HT1080 (cell line): ENCODE results near the gene PLXNA2.

DNA sequence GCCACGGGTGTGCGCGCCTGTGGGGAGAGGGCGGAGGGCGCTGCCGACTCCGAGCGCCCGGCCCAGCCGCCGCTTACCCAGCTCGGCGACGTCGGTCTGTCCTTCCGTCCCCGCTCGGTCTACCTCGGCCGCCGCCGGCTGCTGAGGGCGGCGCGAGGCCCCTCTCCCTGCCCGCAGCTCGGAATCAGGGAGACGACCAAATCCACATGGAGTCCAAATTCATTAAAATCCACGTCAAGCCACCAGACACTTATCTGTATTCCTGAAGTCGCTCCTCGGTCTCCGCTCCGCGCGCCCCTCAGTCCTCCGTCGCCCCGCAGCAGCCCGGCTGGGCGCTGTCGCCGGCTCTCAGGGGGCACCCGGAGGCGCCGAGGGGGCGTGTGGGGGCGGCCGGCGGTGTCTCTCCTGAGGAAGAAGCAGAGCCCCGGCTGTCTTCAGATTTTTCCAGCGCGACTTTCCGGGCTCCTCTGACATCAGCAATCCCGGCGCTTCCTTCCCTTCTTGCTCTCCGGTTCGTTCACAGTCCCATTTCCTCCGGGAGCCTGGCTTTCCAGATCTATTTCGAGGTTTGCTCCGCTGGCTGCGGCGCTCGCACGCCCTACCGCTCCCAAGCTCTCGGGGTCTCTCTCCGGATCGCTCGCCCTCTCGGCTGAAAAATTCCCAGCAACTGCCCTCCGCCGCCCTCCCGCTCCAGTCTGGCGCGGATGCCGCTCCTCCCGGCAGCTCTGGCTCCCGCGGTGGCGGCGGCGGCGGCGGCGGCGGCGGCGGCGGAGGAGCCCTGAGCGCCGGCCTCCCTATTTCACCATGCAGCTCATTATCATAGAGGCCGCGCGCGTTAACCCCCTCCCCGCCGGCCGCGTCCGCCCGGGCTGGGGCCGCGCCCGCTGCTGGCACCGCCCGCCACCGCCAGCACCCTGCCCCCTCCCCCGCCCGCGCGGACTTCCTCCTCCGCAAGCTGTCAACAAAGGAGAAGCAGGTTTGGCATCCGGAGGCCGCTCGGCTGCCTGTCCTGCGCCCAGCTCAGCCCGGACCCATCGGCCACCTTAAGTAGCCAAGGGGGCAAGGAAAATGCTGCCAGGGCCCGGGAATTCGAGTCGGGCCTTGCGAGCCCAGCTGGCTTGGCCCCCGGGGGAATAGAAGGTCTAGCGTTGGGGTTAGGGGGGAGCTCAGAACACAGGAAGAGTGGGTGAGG, at the start of gene PLXNA2:
PLXNA2 (minus strand) TSS at position 819 of the 1,192 bp plus-strand sequence.
RAMPAGE:
- cytosol, long total RNA = no peak
- long total RNA = no peak
- nucleus, long total RNA = no peak

DNA sequence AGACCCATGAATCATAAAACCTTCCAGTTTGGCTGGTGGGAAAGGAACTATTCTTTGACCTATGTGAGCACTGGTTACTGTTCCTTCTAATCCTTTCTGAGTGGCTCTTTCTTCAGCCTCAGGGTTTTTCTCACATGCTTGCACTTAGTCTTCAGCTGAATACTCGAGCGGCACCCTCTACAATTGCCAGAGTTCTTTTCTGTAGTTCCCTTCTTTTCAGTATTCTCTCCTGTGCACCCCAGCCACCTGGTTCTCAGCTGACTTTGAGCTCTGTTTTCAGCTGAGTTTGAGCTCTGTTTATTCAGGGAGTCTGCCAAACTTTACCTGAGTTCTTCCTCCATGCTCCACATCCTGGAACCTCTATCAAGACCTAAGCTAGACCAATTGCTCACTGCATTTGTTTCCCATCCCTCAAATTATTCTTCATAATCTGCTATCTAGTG, 253.9 kb upstream of the PLXNA2 start:
RAMPAGE:
- cytosol, long total RNA = no peak
- long total RNA = no peak
- nucleus, long total RNA = no peak

RAMPAGE:
- cytosol, long total RNA = no peak
- long total RNA = no peak
- nucleus, long total RNA = no peak
These were observed 7.5 kb upstream of the C1orf74 start for GRCh38 chr1:209791772-209792277.

DNA sequence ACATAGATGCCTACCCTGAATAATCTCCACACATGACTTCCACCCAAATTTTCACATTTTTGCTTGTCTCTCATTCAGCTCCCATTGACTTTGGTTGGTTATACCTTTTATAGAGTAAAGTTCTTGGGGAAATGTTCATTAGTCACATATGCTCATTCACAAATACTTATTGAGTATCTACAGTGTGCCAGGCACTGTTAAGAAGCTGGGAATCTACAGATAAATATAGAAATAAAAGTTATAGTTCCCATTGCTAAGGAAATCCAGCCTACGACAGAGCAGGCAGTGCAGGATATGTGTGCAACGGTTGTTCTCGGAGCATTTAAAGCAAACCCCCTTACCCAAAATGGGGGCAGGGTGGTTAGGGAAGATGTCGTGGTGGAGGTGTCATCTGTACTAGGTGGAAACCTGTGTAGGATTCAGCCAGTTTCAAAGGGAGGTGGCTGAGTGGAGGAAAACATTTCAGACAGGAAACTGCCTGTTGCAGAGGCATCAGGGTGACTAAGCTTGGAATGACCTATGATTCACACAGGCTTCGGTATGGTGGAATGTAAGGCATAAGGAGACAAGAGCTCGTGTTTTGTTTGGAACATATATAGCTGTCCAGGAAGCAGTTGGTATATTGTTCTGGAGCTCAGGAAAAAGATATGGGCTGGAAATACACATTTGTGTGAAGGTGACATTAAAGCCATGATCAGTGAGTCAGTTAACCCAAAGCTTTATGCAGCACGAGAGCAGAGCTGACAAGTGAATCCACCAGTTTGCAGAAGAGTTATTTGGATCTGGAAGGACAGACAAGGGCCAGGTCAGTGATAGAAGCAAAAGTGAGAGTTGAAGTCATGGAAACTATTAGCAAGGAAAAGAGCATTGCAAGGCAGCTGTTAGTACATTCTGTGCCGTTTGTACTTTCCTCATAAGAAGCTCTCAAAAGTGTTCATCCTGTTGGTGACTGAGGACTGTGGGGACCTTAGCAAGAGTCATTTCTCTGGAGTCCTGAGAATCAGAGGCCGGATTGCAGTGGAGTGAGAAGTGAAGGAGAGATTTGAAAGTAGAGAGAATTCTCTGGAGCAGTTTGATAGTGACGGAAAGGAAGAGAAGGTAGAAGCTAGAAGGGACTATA, 12.1 kb downstream of the UTP25 start:
RAMPAGE:
- cytosol, long total RNA = no peak
- long total RNA = no peak
- nucleus, long total RNA = no peak

GRCh38 chr1:209938328-209938931, 413 bp downstream of the SYT14 start:
RAMPAGE:
- cytosol, long total RNA = no peak
- long total RNA = no peak
- nucleus, long total RNA = no peak

DNA sequence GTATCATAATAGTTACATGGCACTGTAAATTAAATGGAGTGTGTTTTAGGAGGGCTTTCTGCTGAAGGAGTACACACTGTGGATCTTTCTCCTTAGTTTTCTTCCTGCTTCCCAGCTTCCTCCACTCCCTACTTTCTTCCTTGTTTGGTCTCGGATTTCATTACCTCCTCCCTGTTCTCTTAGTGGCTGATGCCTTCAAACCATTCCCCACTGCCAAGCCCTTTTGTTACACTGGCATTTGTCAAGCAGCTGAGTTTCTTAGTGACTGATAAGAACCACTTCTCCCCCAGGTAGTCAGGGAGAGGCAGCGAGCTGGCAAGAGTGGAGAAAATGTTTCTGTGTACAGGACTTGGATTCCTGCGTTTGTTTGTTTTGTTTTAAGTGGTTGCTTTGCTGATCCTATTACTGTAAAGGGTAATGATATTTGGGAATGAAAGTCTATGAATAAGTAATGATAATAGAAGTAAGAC, 10.3 kb upstream of the SERTAD4 start:
RAMPAGE:
- cytosol, long total RNA = no peak
- long total RNA = no peak
- nucleus, long total RNA = no peak

DNA sequence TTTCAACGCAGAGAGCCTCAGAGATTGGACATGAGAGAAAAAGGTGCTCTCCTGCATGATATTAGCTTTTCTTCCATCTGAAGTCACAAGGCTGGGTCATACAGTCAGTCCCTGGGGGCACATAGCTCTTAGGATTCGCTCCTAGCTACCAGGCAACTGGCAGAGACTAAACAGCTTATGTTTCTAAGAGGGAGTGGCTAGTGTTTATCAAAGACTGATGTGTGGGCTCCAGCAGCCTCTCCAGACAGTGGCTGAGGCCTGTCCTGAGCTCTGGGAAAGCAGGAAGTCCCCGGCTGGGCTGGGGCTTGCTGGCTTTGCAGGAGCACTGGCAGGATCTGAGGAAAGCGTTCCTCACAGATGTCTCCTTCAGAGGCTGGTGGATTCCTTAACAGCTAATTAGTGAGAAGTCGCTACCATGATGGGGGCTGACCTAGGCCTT, 33.7 kb upstream of the HHAT start:
RAMPAGE:
- cytosol, long total RNA = no peak
- long total RNA = no peak
- nucleus, long total RNA = no peak

DNA sequence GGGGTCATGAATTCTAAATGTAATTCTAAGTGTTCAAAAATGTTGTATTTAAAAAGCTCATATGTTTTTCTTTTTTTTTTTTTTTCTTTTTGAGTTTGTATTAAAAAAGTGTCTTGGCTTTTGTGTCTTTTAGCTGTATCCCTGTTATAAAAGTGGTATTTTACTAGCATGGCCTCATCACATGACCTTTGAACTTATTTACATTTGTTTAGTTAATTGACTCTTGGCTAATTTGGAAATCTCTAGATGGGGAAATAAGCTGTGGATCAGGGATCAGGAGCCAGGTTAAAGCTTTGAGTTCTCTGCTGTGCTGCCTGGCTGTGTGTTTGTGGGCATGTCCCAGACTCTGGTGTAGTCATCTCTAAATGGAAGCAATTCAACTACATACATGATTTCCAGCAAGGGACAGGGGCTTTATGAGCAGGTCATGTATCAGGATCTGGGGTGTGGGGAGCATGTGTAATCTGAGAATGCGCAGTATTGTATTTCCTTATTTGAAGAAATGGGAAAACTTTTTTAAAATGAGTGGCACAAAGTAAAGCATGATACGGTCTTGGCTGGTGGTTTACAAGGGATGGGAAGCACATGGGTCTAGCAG, 56.6 kb downstream of the HHAT start:
RAMPAGE:
- cytosol, long total RNA = no peak
- long total RNA = no peak
- nucleus, long total RNA = no peak

DNA sequence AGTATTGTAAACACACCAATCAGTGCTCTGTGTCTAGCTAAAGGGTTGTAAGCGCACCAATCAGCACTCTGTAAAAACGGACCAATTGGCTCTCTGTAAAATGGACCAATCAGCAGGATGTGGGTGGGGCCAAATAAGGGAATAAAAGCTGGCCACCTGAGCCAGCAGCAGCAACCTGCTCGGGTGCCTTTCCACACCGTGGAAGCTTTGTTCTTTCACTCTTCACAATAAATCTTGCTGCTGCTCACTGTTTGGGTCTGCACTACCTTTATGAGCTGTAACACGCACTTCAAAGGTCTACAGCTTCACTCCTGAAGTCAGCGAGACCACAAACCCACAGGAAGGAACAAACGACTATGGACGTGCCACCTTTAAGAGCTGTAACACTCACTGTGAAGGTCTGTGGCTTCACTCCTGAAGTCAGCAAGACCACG, 30.2 kb upstream of the RCOR3 start:
RAMPAGE:
- cytosol, long total RNA = no peak
- long total RNA = no peak
- nucleus, long total RNA = no peak

DNA sequence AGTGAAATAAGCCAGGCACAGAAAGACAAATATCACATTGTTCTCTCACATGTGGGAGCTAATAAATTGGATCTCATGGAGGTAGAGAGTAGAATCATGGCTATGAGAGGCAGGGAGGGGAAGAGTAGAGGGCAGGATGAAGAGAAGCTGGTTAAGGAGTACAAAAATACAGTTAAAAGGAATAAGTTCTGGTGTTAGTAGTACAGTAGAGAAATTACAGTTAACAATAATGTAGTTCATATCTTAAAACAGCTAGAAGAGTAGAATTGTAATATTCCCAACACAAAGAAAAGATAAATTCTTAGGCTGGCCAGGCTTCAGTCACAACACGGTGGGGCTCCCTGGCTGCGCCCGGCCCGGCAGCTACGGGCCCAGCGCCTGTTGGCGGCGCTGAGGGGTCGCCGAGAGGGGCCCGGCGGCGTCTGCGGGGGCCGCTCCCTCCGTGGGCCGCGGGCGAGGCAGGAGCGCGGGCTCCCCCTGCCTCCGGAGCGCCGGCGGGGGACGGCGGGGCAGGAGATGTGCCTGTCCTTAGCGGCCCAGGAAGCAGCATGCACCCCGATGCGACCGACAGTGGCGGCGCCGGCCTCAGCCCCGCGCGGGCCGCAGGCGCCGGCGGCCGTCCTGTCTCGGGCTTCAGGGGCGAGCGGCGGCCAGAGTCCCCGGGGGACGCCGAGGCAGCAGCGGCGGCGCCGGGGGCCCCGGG, 75.8 kb downstream of the RD3 start:
RAMPAGE:
- cytosol, long total RNA = no peak
- long total RNA = no peak
- nucleus, long total RNA = no peak

DNA sequence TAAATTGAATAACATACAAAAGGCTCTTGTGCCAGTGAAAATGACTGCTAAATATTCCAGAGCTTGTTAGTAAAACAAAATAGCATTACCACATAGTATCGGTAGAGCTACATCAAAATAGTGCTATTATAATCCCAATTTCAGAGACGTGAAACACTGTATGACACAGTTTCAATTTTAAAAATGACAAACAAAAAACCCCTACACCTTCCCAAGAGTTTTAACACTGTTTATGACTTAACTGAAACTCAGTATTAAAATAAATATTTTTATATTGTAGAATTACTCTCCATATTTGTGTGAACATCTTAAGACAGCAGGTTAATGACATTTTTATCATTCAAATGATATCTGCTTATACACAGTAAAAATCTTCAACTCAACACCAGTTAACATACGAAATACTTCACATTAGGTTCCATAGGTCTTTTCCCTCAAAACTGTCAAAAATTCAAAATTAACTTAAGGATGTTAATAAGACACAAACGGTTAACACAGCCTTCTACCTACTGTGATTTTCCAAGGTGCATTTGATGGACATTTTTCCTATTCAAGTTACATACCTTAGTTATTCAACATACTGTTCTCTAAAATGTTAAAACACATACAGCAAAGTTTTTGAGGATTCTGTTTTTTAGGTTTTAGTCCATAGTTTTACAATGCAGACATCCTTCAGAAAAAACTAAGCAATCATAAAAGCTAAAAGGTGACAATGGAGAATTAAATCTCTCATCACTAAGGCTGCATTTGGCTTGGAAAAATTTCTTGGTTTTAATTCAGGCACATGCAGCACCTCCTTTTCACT, 6.7 kb downstream of the SLC30A1 start:
RAMPAGE:
- cytosol, long total RNA = no peak
- long total RNA = no peak
- nucleus, long total RNA = no peak

RAMPAGE:
- cytosol, long total RNA = no peak
- long total RNA = no peak
- nucleus, long total RNA = no peak
These were observed 27.5 kb upstream of the SLC30A1 start for GRCh38 chr1:211606458-211606805.

DNA sequence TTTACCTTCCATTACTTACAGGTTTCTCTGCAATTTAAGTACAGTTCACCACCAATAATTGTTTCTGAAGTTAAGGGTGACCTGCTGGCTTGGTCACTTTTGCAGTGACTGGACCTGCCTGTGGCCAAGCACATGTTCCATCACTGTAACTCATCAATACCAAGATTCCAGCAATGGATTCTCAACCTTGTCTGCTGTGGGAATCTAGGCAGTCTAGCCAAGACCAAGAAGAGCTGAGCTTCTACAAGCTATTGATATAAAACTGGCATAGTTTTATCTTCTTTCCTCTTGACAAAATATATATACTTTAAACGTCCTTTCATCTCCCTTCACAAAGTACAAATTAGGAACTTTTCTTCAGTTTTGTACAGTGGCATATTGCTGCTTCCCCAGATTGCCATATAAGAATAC, 71.4 kb upstream of the NEK2 start:
RAMPAGE:
- cytosol, long total RNA = no peak
- long total RNA = no peak
- nucleus, long total RNA = no peak

DNA sequence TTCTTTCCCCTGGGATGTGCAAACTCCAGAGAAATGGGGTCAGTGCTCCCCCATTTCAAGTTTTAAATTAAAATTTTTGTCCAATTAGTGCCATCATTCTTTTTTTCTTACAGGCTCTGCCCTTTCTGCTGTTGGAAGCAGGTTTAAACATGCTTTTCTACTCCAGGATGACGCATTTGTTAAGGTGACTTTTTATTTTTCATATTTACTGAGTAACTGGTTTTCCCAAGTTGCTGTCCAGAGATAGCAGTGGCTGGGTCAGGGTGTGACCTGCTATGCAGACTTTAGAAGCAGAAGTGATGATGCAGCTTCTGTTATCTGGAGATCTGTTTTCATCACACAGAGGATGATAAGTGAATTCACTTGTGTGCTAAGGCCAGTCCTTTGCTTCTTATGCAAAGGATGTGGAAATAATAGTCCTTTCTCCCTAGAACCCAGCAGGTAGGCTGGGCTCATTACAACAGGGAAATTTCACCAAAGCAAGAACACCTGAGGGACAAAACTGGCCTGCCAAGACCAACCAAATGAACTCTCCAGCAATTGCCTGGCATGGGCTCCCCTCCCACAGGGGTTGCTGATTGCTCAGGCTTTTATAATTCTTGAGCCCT, 97.7 kb upstream of the LPGAT1 start:
RAMPAGE:
- cytosol, long total RNA = no peak
- long total RNA = no peak
- nucleus, long total RNA = no peak

DNA sequence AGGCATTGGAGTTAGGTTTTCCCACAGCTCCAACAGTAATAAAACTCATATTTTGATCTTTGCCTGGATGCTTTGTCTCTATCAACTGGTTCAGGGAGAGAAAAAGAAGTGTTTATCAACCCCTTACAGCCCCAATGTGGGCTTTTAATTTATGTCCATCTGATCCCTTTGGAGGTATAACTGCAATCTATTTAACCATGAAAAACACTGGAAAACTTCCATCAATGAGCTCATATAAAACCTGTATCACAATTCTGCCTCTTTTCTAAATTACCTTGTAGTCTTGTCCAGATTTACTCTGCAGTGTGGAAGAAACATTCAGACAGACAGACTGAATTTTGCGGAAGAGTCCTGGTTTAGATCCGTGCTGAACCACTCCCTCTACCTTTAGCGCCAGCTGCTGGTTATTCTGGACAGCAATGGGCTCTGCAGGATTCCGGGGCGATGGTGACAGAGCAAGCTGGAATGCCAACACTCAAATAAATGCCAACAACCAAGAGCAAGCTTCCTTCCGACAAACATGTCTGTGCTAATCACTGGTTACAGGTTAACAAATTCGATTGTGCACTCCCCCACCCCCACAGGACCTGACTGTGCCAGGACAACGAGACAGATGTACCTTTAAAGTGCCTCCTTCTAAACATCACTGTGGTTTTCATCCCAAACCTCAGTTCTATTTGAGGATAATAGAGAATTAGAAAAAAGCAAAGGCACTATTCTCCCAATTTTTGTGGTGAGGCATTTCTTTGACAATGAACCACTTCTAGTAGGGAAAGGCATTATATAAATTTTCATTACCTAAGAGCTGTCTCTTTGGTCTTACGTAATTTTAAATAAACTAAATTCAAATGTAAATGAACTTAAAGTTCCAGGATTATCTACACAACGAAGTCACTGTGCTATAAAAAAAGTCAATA, 90.6 kb downstream of the INTS7 start:
RAMPAGE:
- cytosol, long total RNA = no peak
- long total RNA = no peak
- nucleus, long total RNA = no peak

DNA sequence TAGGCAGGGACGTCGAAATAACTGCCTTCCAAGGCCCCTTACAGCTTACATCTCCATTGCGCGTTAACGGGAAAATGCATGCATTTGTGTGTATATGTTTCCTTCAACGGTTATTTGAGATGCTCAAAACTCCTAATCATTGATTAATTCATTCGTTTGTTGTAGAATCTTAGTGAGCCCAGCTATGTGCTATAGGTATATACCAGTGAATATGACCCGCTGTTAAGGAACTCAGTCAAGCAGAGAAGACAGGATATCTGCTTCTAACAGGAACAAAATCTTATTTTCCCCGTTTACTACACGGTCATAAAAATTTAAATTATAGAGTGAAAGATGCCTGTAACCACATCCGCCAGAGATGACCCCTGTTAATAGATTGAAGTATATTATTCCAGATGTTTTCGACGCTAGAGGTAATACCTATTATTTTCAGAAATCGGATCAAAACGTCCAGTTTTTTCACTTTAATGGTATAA, 649 bp downstream of the DTL start:
RAMPAGE:
- cytosol, long total RNA = no peak
- long total RNA = no peak
- nucleus, long total RNA = no peak

DNA sequence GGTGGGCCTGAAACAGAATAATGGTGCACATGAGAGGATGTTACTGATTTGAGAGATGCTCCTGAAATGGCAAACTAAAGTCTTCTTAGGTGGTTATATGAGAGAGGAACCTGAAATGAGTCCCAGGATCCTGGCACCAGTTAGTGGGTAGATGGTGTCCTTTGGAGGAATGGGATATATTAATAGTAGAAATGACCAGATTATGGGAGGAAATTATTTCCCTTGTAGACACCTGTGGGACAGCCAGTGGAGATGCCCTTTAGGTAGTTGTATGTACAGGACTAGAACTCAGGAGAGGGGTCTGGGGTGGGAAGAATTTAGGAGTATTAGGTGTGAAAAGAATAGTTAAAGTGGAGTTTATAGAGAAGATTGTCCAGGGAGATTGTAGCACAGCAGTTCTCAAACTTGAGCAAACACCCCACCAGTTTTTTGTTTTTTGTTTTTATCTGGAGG, 77.5 kb downstream of the DTL start:
RAMPAGE:
- cytosol, long total RNA = no peak
- long total RNA = no peak
- nucleus, long total RNA = no peak

DNA sequence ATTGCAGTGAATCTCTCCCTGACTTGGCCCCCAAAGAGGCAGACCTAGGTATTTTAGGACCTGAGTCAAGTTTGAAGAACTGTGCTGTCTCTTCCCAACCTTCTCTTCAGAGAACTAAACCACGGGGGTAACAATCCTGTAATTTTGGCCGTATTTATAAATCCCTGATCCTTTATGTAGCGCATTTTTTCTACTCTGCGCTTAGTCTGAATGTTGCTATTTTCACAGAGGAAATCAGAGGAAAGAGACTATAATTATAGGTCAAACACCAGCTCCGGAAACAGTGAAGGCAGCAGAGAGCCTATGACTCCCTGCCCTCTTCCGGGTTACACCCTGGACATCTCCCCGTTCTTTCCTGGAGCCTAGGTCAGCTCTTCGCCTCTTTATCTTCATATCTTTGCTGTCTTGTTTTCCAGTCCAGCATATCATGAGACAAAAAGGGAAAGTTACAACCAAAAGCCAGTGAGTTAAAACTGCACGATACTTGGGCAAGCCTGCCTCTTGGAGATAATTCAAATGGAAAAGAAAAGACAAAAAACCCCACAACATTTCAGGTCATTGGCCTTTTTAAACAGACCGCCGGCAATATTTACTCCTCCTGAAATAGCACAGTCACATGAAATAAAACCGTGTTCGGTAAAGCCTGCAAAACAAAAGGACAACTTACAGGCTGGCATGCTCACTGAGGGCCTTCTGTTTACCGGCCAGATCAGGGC, 43.0 kb upstream of the PPP2R5A start:
RAMPAGE:
- cytosol, long total RNA = no peak
- long total RNA = no peak
- nucleus, long total RNA = no peak

DNA sequence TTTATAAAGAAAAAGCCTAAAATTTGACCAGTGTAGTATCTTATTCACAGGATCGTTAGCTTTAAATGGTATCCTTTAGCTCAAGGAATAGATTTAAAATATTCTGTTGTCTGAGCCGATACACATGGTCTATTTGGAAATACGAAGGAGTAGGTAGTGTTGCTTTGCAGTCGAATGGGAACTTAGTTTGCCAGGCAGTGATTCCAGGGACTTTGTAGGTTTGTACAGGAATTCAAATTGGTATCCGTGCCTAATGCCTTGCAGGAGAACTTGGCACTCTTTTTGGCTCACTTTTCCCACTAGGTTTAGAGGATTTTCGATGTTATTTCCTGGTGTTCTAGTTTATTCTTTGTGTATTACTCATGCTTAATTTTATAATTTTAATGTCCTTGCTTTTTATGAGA, 1.6 kb downstream of the PPP2R5A start:
RAMPAGE:
- cytosol, long total RNA = no peak
- long total RNA = no peak
- nucleus, long total RNA = no peak

RAMPAGE:
- cytosol, long total RNA = no peak
- long total RNA = no peak
- nucleus, long total RNA = no peak
These were observed 2.1 kb downstream of the PPP2R5A start for GRCh38 chr1:212287261-212287749.